ENCODE data around the genes SP100, ARMC9 and NMUR1.

DNA sequence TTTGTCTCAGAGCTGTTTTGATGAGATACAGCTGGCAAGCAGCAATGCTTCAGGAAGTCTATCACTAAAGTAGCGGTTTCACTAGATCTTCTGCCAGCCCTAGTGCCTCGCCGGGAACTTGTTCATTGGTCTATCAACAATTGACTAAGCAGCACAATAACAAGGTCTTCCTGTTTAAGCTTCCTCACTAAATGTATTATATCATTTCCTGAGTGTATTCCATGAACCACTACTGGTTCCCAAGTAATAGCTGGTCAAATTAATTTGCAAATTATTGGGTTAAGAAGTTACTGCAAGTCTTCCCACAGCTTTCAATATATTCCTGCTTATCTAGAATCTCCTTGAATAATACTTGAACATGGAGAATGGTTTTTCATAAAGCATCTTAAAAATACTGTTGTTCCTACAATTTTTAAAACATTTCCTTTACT lies 69.1 kb downstream of the TRIP12 start:
- PRO-cap: no peak

- PRO-cap: no peak
These were observed 42.3 kb downstream of the SP110 start for GRCh38 chr2:230177525-230177769.

DNA sequence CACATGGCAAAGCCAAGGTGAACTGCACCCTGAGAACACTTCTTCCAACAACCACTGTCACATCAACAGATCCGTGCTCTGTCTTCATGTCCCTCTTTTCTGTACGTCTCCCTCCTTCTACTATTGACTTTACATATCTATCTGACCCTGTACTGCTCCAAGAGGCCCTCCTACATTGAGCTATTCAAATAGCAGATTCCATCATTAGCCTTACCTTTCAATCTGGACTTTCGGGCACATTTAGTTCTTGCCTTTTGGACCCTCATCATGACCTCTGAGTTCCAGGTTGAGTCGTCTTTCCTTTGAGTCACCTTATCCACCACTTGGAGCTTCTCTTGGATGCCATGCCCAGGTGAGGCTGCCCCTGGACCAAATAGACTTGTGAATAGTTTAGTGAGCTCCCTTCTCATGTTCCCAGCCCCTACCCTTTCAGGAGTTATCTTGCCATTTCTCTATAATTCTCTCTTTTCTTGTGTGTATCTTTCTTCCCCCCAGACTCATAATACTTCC lies 33.9 kb downstream of the SP110 start:
- PRO-cap: no peak

GRCh38 chr2:230205049-230205574 lies 14.7 kb downstream of the SP110 start:
- PRO-cap: no peak

DNA sequence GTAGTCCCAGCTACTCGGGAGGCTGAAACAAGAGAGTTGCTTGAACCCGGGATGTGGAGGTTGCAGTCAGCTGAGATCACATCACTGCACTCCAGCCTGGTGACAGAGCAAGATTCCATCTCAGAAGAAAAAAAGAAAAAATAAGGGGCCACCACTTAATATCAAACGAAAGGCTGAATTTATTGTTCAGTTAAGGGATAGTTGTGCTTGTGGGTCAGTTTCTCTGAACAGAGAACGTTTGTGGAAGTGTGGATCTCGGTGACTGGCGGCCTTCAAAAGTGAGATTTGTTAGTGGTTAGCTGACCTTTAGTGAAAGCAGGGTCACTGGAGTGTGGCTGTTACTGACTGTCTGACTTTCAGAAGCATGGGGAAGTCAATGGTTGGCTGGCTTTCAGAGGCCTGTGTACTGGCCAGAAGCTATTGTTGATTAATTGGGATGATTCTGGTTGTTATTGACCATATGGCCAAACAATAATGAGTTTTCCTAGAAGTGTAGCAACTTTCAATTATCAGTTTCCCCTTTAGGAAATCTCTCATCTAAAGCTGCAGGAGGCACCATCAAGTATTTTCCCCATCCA lies 32.2 kb downstream of the SP140 start:
- PRO-cap: no peak

DNA sequence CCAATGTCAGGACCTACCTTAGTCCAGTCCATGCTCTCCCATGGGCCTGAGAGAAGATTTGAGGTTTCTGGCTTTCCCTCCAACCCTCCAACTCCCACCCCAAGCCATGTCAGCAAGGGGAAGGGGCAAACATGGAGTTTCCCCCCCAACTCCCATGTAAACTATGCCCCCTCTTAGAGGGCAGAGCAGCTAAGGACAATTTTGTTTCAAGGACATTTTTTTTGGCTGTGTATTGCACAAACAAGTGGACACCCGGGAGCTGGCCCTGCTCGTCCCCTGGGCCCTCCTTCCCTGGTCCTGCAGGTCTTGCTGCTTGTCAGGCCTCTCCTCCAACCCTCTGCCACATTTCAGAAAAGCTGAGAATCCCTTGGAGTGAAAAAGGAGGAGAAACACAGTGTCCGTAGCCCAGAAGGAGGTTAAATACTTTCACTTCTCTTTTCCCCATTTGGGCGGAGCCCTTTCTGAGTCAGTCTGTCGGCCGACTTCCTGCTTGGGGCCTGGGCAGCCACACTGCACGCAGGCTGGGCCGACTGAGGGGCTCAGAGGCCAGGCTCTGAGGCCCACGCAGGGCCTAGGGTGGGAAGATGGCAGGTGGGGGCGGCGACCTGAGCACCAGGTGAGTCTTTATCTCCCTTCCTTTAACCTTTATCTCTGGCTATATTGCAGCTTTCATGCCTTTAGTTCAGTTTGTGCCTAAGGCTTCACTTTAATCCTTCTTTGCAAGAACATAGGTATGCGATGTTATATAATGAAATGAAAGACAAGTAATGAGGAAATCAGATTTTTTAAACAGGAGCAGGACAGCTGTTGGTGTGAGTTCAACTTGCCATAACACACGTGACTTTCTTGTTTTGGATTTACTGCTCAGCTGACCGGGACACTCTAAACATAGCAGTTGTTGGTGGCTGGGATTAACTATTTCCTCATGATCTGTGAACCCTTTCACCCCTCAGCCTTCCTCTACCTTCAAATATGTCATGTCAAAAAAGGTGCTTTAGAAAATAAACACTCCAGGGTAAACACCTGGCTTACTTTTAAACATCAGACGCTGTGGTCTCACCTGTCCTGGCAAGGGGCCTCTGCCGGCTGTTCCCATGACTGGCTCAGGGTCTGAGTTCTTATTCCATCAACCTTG lies at the start of gene SP100:
SP100 (plus strand) TSS at position 489 of the 1,135 bp plus-strand sequence.
- PRO-cap: bidirectional peak, plus-strand start at position 519 of the sequence, minus-strand start at position 418 of the sequence; unidirectional peak, plus-strand start at position 919 of the sequence

DNA sequence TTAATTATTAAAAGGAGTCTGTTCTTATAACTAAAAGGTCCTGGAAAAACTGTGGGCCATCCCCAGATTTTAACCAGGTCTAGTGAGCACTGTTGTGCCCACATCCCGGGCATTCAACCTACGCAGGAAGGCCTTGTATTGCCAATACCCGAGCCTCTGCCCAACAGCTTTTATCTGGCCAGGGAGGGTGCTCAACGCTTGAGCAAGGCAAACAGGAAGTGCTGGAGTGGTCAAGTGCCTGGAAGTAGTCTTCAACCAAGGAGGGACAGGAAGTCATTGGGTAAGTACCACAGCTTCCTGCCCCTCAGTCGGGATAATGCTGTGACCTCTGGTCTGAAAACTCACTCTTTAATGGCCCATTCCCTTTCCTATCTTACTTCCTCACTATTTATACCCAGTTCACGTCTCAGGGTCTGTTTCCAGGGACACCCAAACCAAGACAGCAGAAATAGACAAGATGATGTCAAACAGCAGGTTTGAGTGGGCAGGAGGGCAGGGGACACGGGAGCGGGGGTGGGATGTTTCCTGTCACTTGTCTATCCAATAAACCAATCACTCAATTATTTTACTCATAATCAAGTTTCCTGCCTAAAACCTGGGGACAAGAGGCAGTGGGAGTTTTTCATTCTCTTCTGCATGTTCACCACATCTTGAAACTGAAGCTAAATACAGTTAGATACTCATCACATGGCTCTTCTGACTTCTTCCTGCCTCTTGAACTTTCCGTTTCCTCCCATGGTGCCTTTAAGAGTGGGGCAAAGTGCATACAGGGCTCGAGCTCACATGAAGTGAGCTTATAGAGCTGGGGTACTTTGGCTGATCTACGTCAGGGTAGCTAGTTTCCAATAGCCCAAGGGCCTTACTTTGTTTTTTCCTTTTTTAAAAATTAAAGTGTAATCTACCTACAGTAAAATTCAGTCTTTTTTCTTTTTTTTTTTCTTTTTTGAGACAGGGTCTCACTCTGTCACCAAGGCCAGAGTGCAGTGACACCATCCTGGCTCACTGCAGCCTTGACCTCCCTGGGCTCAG lies 68.9 kb upstream of the CAB39 start:
- PRO-cap: no peak

- PRO-cap: no peak
These were observed 45.4 kb upstream of the CAB39 start for GRCh38 chr2:230667241-230667661.

- PRO-cap: no peak
These were observed 70.8 kb upstream of the ITM2C start for GRCh38 chr2:230793711-230794523.

DNA sequence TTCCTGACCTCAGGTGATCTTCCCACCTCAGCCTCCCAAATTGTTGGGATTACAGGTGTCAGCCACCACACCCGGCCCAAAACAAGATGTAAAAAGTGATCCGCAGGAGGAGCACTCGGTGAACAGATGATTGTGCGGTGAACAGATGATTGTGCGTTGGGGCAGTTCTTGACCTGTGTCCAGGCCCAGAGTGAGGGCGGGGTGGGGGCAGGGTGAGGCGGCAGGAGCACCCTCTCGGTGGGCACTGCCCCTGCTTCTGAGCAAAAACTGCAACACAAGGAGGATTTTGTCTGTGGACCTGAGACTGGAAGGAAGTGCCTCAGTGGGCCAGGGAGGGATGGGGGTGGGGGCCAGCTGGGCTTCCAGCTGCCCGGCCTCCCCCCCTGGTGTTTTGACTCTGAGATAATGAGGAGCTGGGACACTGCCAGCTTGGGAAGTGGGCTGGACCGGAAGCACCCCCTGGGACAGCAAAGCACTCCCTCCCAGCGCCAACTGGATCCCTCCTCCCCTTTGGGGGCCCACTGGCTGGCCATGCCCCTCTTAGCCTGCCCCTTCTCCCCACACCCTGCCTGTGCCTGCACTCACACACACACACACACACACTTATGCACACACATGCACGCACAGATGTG lies 3.3 kb downstream of the ITM2C start:
- PRO-cap: no peak

DNA sequence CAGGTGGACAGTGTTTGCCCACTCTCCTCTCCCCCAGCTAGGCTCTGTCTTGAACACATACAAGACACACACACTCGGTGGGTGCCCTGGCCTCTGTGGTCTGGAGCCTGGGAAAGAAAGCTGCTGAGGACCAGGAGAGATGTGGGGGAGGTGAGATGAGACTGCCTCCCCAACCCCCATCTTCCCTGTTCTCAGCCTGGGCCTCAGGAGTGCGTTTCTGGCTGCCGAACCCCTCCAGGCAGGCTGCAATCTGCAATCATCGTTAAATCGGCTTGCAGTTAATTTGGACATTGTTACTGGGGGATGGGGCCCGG lies 4.6 kb downstream of the ITM2C start:
- PRO-cap: no peak

GRCh38 chr2:230895610-230896396 lies 29.2 kb downstream of the GPR55 start:
- PRO-cap: no peak

DNA sequence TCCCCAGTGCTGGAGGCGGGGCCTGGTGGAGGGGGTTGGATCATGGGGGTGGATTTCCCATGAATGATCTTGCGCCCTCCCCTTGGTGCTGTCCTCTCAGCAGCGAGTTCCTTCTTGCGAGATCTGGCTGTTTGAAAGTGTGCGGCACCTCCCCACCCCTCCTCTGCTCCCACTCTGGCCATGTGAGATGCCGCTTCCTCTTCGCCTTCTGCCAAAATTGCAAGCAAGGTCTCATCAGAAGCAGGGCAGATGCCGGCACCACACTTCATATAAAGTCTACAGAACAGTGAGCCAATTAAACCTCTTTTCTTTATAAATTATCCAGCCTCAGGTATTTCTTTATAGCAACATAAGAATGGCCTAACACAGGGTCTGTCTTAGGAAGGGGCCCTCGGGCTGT lies 18.6 kb upstream of the GPR55 start:
- PRO-cap: no peak

DNA sequence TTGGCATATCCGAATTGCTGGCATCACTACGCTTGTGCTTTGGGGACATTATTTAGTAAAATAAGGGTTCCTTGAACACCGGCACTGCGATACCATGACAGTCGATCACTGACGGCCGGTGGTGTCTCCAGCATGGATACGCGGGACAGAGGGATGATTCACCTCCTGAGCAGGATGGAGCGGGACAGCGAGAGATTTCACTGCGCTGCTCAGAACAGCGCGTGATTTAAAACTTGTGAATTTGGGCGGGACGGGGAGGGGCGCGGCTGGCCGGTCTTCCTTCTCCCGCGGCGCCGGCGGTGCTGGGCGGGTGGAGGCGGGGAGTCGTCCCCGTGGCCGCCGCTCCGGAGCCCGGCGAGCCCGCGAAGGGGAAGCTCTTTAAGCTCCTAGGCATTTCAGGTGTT lies 32.2 kb upstream of the GPR55 start:
- PRO-cap: no peak

GRCh38 chr2:231161787-231162414 lies 36.5 kb upstream of the ARMC9 start:
- PRO-cap: no peak

DNA sequence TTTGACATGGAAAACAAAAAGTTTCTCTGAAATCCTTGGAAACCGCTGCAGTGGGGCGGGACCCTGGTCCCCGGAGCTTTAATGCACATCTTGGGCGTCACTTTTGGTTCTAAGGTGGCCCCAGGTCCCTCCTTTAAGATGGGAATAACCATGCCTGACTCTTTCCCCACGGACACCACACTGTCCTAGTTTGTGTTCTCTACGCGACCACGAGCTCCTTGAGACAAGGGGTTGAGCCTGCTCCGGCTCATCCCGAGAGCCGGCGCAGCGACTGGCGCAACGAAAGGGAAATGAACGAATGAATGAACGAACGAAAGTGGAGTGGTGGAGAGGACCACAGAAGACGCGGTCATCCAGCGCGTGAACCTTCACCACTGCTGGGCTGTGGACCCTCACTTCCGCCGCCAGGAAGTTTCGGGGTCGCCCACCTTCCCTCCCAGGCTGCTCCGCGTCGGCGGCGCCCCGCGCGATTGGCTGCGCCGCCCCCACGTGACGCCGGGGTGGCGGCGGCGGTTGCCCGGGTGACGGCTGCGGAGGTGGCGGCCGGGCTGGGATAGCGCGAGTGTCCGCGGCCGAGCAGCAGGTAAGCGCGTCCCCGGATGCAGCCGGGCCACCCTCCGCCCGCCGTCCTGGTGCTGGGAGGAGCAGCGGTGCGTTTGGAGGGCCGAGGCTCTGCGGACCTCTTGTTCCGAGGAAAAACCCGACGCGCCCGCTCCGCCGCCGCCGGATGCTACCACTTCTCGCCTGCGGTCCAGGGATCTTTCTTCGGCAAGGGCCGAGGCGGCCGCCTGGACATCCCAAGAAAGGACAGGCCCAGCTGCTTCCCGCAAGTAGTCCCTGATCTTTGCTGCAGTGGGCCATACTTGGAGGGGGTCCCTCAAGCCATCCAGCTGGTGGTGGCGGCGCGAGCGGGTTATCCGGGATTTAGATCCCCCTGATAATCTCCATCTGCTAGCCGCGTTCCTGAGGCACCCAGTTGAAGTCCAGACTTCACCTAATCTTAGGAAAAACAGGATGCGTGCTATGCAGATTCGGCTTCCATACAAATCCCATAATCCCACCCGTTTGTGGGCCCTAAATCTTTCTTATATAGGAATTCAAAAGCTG lies at the start of gene ARMC9:
ARMC9 (plus strand) TSS at position 516 of the 1,107 bp plus-strand sequence.
- PRO-cap: bidirectional peak, plus-strand start at position 561 of the sequence, minus-strand start at position 408 of the sequence

- PRO-cap: no peak
These were observed 33.2 kb upstream of the B3GNT7 start for GRCh38 chr2:231362266-231362781.

GRCh38 chr2:231407449-231408224 lies 12.1 kb downstream of the B3GNT7 start:
- PRO-cap: no peak

- PRO-cap: no peak
These were observed 7.7 kb downstream of the NCL start for GRCh38 chr2:231456418-231457103.

GRCh38 chr2:231530126-231530767 lies at the start of gene NMUR1:
TSS of gene NMUR1 (minus strand) at chr2:231530445.
- PRO-cap: no peak